H4 (cell line): Measurements from ENCODE around the genes TRIM72 and SLC5A2.

GRCh38 chr16:30707561-30707760 is 8.5 kb downstream of the SRCAP start:
- RAMPAGE, long total RNA = no peak

DNA sequence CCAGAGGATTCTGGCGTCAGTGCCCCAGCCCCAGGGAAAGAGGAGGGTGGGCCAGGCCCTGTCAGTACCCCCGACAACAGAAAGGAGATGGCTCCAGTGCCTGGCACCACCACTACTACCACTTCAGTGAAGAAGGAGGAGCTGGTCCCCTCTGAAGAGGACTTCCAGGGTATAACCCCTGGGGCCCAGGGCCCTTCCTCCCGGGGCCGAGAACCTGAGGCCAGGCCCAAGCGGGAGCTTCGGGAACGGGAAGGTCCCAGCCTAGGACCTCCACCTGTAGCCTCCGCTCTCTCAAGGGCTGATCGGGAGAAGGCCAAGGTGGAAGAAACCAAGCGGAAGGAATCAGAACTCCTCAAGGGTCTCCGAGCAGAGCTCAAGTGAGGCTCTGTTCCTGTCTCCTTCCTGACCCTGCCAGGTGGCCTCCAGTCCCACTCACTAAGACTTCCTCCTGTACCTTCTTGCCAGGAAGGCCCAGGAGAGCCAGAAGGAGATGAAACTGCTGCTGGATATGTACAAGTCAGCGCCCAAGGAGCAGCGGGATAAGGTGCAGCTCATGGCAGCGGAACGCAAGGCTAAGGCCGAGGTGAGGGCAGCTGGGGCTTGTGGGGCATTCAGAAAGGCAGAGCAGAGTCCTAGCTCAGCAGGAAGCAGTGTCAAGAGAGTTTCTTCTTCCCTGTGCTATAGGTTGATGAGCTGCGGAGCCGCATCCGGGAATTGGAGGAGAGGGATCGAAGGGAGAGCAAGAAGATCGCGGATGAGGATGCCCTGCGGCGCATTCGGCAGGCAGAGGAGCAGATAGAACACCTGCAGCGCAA is 6.2 kb downstream of the RNF40 start:
- RAMPAGE, long total RNA = no peak

DNA sequence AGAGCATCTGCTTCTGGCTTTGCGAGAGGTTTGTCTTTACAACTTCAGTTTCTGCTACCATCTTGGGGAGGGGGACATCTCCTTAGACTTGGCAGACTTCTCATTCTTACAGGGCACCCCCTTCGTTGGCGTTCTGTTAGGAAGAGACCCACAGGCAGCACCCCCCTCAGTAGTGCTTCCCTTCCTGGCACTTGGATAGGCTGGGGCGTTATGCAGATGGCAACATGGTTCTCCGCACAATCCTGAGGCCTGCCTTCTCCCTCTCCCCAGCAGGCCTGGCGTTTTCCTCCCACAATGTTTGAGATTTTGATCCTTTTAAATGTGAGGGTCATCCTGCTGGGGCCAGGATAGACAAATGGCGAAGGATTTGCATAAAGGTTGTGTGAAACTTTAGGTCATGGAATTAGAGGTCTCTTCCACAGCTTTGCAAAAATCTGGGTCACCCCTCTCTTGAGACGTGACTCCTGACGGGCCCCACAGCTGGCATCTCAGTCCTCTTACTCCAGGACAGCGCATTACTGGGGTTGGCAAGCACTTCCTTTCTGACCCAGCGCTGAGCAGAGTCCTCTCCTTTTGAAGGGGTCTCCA is 7.6 kb downstream of the ZNF629 start:
- RAMPAGE, long total RNA = no peak

GRCh38 chr16:30937485-30937952 is 11.3 kb upstream of the ORAI3 start:
- RAMPAGE, long total RNA = no peak

DNA sequence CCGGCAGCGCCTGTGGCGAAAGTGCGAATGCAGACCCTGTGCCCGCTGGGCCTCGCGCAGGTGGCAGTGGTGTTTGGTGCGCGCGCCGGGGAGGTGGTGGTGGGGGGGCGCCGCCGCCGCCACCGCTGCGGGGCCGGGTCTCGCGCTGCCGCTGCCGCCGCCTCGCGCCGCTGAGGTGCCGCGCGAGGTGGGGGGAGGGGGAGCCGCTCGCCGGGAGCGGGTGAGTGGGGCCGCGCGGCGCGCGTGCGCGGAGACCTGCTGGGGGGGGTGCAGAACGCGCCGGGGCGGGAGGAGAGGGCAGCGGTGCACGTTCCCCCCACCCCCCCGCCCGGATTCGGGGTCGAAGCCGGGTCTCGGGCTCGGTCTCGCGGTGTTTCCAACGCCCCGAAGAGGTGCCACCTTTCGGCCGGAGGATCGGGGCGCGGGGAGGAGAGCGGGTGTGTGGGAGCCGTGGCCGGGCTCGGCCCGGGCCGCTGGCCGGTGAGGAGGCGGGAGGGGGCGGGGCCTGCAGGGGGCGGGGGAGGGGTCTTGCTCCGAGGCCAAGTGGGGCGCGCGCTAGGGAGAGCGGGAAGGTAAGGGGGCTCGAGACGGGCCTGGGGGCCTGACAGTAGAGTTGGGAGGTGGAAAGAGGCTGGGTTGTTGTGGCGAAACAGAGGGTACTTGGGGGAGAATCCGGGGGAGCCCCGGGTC is 496 bp downstream of the SETD1A start:
- RAMPAGE, long total RNA = no peak

DNA sequence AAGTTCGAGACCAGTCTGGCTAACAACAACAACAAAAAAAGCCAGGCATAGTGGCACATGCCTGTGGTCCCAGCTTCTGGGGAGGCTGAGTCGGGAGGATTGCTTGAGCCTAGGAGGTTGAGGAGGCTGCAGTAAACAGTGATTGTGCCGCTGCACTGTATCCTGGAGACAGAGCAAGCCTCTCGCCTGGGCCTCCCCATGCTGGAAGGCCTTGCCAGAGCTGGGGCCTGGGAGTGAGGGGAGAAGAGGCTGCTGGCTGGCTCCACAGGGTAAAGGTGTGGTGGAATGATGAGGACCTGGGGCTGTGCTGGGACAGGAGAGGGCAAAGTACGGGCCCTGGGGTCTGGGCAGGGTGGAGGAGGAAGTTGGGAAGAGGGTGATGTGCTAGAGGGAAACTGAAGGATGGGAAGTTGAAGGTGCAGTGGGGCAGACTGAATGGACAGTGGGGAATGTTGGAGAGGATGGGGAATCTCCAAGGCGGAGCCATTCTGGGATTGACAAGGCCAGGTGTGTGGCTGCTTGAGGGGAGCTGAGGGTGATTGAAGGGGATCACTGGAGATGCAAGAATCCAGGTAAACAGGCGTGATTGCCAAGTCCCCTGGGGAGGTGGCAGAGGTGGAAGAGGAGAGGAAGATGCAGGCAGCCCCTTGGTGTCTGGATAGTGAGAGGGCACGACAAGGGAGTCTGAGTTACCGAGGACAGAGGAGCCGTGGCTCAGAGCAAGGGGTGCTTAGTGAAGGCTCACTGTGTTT is 8.6 kb upstream of the HSD3B7 start:
- RAMPAGE, long total RNA = no peak

DNA sequence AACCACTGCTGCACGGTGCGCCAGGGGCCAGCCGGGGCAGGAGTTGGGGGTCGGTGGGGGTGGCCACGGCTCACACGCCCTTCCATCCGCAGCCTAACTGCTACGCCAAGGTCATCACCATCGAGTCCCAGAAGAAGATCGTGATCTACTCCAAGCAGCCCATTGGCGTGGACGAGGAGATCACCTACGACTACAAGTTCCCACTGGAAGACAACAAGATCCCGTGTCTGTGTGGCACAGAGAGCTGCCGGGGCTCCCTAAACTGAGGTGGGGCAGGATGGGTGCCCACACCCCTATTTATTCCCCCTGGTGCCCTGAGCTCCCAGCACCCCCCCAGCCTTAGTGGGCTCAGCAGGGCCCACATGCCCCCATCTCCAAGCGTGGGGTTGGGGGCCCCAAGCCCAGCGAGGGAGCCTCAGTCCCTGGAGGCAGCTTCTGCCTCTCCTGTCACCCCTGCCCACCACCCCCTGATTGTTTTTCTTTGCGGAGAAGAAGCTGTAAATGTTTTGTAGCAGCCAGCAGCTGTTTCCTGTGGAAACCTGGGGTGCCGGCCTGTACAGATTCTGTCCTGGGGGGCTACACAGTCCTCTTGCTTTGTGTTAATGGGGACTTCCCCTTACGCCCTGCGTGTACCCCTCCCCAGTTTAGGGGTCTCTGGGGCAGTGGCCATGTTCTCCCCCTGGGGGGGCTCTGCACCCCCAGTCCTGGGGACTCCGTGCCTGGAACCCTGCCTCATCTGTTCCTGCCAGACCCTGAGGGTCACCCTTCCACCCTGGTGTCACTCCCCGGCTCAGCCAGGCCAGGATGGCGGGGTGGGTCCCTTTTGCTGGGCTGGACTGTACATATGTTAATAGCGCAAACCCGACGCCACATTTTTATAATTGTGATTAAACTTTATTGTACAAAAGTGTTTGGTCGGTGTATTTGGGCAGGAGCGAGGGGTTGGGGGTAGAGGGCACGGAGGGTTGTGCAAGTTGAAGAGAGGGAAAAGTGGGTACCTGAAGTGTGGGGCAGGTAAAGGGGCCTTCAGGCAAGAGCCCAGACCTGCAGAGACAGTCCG is 919 bp upstream of the HSD3B7 start:
- RAMPAGE, long total RNA = no peak

- RAMPAGE, long total RNA = no peak
Observed at GRCh38 chr16:30996062-30996855, 11.3 kb downstream of the HSD3B7 start.

DNA sequence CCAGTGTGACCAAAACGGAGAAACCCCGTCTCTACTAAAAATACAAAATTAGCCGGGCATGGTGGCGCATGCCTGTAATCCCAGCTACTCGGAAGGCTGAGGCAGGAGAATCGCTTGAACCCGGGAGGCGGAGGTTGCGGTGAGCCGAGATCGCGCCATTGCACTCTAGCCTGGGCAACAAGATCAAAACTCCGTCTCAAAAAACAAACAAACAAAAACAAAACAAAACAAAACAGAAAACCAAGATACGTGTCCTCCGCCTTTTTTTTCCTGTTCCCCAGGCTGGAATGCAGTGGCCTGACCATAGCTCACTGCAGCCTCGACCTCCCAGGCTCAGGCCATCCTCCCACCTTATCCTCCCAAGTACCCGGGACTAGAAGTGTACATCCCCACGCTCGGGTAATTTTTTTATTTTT is 11.1 kb downstream of the ZNF668 start:
- RAMPAGE, long total RNA = no peak

- RAMPAGE, long total RNA = no peak
Observed at GRCh38 chr16:31077583-31078132, 3.4 kb downstream of the ZNF646 start.

DNA sequence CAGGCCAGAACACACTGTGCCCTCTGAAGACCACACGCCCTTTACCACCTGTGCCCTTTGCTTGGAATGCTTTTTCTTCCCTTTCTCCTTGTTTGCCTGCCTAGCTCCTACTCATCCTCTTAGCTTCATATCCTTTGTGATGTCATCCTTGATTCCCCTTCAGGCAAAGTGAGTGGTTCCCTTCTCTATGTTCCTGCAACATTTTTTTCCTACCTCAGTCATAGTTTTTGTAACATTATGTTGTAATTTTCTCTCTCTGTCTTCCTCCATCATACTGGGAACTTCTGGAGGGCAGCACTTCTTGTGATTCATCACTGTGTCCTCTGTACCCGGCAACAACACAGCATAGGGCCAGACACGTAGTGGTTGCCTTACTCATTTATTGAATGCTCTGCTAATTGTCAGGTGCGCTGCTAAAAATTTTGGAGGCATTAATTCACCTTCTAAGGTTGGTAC is 973 bp downstream of the KAT8 start:
- RAMPAGE, long total RNA = no peak

DNA sequence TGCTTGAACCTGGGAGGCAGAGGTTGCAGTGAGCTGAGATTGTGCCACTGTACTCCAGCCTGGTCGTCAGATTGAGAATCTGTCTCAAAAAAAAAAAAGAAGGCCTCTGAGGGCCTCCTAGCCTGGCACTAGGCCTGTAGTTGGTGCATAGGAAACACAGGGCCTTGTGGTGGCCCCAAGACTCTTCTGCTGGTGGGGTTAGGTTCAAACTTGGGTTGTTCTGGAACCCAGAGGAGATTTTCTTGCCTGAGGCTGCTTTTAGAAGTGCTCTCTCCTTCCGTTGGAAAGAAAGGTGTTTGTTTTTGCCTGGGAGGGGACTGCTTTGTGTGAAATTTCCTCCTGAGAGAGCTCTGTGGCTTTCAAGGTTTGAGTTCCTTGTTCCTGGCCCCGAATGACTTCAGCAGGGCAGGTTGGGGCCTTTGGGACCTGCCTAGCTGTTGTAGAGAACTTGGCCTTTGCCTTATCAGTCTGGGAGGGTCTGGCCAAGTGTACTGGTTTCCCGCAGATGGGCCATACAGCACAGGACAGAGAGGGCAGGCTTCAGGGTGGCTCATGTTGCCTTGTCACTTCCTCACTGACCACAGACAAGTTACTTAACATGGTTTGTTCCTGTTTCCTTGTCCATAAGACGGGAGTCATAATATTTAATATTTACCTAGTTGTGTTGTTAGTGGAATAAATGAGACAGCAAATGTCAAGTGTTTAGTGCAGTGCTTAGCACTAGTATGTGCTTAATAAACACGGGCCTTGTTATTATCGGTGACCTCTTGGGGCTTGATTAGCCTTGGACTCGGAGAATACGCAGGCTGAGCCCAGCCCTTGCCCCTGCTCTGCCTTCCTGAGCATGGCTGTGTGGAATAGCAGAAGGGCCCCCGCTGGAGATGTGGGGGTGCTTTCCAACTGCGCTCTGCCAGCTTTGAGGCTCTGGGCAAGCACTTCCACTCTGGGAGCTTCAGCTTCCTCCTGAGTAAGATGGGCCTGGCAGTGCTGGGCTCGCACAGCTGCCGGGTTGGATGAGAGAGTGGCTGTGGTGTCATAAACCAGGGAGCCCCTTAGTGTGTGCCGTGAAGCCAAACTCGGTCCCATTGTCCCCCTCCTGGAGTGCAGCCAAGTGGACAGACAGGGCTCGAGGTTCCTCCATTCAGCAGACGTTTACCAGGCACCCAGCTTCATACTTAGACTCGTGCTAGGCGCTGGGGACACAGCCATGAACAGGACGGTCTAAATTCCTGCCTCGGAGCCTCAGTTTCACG is 6.6 kb downstream of the PRSS8 start:
- RAMPAGE, long total RNA = no peak

DNA sequence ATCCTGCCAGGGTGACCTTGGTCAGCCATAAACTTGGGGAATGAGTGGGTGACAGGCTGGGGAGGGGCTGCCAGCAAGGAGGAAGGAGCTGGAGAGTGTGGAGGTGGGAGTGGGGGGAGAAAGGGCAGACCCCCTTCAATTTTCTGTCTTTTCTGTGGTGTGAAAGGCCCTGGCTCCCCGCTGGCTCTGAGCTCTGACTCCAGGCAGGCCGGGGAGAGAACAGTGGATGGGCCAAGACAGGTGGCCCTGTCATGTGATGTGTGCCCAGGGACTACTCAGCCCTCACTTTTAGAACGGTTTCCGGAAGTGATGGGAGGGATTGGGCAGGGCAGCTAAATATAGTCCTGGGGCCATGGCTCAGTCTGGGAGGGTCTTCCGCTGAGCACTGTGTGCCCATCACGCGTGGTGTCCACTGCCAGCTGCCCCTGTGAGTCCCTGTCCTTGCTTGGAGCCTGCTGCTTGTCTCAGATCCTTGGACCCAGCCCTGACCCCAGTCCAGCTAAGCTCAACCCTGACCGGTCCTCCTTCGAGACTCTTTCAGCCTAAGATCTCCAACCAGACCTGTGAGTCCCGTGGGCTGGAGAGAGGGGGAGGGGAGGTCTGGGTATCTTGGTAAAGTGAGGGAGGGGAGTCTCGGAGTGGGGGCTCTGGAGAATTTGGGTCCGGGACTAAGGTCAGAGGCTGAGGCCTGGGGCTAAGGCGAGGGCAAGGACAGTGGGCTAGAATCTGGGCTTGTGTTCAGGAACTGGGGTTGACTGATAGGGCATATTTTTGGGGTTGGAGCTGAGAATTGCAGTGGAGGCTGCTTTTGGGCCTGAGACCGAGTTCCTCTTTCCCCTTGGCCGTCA is at the start of gene TRIM72:
TSS of gene TRIM72 (plus strand) at position 385 of the 848 bp plus-strand sequence.
- RAMPAGE, long total RNA = no peak

DNA sequence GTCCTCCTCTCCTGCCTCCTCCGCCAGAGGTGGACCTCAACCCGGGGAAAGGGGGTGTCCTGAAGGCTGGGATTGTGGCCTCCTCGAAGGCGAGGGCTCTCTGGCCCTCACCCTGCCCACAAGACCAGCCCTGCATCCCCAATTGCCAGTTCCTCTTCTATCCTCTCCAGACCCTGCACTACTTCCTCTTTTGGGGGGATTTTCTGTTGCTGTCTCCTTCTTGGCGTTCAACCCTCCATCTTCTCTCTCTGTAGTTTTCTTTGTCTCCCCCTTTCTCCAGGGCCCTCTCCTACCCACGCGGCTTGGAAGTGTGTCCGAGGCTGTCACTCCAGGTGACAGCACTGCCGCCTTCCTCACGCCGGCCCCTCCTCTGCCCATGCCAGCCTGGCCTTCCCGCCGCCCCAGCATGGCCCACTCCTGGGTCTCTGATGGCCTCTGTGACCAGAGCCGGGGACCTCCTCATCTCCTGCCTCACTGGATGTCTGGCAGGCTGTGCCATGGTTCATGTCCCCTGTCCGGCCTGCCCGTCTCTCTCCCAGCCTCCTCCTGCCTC is 2.5 kb upstream of the ITGAX start:
- RAMPAGE, long total RNA = no peak

DNA sequence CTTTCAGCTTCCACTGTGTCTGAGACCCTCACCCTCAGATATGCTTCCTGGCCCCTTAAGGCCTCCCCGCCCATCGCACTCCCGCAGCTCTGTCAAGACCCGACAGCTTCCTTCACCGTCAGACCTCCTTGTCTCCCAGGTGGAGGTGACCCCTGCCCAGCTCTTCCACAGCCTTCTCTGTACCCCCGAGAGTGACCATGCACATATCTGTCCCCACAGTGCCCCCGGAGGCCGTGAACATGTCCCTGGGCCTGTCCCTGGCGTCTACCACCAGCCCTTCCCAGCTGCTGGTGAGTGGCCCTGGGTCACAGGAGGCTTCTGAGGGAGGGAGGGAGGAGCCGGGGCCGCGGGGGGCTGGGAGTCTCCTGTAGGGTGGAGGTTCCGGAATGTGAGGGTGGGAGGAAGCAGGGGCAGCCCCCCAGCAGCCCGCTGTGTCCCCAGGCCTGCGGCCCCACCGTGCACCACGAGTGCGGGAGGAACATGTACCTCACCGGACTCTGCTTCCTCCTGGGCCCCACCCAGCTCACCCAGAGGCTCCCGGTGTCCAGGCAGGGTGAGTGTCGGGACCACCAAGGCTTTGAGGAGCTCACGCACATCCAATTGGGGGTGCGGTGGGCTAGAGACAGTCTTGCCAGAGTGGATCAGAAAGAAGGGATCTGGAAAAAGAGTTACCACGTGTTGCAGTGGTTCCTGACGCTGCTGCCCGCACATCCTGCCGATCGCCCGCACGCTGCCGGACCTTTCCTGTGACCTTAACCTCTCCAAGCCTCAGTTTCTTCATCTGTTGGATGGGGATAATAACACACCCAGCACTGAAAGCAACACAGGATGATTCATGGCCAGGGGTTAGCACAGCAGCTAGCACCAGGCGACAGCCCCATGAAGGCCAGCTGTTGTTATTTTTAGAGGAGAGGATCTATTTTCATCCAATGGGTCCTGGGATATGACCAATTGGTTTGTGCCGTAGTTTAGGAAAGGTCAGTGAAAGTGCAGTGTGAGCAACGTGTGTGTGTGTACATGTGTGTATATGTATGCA is 2.2 kb downstream of the ITGAX start:
- RAMPAGE, long total RNA = no peak

- RAMPAGE, long total RNA = no peak
Observed at GRCh38 chr16:31371287-31371770, 16.4 kb downstream of the ITGAX start.

DNA sequence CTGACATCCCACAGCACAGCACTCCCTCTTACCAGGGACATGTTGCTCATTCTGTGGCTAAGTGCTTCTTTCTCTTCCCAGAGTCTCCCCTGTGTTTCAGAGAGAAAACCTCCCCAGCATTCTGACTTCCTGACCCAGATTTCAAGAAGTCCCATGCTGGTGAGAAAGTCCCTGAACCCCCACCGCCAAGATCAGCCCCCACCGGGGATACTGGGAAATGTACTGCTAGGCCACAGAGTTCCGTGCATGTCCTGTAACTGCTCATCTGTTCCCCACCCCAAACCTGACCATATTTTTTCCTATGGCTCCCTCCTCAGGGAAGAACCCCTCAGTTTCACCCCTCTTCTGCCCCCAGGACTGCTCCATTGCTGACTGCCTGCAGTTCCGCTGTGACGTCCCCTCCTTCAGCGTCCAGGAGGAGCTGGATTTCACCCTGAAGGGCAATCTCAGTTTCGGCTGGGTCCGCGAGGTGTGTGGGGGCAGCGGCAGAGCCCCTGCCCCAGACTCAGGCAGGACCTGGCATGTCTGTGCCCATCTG is 4.6 kb downstream of the COX6A2 start:
- RAMPAGE, long total RNA = no peak

- RAMPAGE, long total RNA = no peak
Observed at GRCh38 chr16:31472638-31473269, 802 bp downstream of the TGFB1I1 start.

DNA sequence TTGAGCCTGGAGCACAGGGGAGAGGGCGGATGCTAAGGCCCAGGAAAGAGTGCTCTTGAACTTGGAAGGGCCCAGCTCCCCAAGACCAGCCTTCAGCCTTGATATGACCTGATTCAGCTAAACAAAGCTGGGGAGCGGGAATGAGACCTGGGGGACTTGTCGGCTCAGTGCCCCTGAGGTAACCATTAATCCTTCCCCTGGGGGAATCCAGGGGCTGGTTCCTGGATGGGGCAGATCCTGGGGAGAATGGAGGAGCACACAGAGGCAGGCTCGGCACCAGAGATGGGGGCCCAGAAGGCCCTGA is at the start of gene SLC5A2:
TSS of gene SLC5A2 (plus strand) at position 233 of the 304 bp plus-strand sequence.
- RAMPAGE, long total RNA = no peak

DNA sequence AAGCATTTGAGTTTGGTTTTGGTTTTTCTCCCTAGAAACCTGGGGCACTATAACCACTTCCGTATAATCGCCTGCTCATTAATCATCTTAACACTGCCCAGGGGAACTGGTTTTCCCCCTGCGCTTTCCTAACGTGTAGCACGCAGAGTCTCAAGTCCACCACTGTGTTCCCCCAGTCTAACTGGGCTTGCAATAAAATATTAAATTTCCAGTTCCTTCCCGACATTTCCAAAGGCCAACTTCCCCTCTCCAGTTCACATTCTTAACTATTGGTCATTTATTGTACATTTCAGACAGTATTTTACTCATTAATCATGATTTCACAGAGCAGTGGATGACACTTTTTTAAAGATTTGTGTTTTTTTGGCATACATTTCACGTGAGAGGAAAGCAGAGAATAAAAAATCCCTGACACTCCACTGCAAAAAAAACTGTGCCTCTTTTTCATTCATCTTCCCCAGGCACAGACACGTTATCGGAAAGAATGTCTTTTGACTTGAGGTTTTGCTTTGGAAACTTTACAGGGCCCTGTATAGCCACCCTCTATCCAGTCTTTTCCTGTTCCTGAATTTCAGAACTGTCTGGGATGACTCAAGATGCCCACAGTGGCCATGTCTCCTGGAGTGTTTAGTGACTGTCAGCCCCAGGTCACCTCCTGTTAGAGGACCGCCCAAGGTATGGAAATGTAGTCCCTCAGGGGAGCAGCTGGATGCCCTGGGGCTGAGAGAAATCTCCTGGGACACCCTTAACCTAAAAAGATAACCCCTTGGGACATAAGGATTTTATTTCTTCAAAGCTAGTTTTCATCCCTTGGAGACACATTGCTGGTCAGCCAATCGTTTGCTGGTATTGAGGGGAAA is 1.3 kb downstream of the ZNF267 start:
- RAMPAGE, long total RNA = no peak